Bronchial lymph node (tissue), 1 donor: ENCODE data around the genes FLNC and IRF5.

DNA sequence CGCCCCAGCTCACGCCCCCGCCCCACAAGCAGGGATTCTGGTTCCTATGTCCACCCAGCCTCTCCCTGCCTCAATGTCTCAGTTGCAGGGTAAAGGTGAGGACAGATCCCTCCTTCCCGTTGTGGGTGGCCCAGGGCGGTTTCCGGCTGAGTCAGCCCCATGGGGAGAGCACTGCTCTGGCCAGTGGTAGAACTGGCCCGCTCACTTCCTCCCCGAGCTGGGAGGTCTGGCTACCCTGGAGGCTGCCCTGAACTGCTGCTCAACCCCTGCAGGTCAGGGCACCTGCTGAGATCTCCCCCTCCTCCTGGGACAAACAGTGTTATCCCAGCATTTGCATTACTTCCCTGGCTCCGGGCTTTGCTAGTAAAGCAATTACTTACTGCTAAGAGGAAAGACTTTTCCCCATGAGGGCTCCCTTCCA lies 21.4 kb upstream of the IMPDH1 start:
- PRO-cap: no peak

DNA sequence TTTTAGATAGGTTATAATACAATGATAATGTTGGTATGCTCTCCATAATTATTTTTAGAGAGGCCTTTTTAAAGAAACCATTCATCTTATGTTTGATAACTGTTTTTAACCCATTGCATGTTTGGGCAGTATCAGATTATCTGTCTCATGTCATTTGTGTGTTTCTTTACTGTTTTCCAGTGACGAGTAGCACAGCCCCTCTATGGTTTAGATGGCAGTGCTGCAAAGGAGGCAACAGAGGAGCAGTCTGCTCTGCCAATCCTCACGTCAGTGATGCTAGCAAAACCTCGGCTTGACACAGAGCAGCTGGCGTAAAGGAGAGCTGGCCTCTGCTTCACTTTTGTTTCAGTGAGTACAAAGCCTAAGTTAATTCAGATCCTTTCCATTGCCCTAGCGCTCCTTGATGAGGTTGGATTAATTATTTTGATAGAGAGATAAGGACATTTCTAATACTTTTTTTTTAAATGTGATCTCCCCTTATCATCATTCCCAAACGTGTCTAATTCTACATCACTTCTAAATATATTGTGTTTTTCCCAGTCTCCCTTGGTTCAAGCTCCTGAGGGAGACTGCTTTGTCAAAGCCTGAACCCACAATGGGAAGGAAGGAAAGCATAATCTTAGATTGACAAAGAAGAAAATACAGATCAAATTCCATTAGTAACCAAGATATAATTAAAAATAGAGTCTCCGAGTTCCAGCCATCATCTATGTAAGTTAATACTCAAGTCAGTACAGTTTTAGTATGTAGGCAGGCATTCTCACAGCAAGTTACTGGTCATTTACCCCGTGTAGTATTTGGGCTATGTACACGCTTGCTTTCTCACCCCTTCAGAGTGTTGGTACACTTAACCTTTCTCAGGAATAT lies 80.2 kb upstream of the GARIN1A start:
- PRO-cap: no peak

- PRO-cap: no peak
Observed at GRCh38 chr7:128599453-128600232, 72.4 kb upstream of the GARIN1A start.

GRCh38 chr7:128775398-128775683 lies 253 bp downstream of the OPN1SW start:
- PRO-cap: no peak

GRCh38 chr7:128829851-128830262 lies 349 bp upstream of the FLNC start:
- PRO-cap: no peak

- PRO-cap: unidirectional peak, plus-strand start at chr7:128830304; unidirectional peak, plus-strand start at chr7:128830449; unidirectional peak, plus-strand start at chr7:128830511
Observed at GRCh38 chr7:128830263-128831161, at the start of gene FLNC. Gene FLNC, plus strand, starts transcription at chr7:128830406.

DNA sequence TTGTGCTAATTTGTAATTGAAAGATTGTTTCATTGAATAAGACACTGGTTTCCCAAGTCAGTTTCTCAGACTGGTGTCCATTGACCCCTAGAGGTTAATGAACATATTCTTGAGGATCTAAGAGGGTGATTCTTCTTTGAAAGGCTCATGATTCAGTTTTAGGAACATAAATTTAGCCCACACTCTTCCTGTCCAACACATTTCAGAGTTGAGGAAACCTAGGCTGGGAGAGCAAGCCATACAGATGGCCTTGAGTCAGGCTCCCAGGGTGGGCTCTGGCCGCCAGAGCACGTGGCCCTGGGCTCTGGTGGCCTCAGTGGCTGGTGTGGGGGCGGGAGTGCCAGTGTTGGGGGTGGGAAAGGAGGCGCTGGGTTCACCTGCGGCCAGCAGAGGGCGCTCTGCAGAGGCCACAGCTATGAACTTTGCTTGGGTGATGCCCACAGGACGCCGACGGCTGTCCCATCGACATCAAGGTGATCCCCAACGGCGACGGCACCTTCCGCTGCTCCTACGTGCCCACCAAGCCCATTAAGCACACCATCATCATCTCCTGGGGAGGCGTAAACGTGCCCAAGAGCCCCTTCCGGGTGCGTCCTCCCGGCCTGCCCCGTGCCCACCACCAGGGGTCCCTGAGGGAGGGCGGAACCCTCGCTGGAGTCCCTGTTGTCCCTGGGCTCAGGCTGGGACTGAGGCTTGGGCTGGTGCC lies 11.7 kb downstream of the FLNC start:
- PRO-cap: no peak

GRCh38 chr7:128844684-128845288 lies 14.6 kb downstream of the FLNC start:
- PRO-cap: no peak

GRCh38 chr7:128869854-128870504 lies 3.8 kb downstream of the ATP6V1FNB start:
- PRO-cap: no peak

DNA sequence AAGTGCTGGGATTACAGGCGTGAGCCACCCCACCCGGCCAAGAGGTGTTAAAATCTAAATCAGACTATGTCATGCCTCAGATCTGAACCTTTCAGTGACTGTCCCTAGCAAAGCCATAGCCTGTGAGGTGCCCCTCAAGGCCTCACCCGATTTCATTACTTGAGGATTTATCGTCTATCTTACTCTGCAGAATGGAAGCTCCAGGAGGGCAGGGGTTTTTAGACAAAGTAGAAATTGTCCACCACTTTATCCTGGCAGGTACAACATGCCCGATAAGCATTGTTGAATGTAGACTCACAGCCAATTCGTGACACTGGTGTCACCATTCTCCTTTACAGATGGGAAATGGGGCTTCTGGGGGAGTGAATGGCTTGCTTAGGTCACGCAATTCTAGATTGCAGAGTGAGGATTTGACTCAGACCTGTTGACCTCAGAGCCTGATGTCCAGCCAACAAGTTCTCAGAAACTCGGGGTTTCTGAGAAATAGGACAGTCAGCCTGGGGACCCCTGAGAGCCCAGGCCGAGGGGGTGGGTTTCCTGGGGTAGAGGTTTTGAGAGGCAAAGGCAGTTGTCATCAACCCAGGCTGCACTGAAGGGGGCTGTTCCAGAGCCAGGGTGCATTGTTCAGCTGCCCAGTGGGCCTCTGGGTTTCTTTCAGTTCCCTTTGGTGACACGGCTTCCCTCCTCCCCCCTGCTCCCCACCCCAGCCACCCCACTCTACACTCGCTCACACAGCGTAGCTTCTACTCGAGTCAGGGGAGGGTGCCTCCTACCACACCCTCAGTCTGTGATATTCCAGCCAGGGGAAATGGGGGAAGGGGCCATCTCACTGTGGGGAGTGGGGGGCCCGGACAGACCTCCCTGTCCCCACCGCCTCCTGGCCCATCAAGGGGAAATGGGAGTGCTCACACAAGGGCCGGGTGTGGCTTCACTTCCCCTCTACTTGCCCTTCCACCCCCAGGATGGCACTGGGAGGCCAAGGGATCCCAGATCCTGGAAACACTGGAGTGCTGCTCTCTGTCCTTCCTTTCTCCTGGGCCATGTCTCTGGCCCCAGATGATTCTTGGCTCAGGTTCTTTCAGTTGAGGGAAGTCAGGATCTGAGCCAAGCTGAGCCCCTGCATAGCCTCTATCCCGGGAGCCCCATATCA lies 3.0 kb upstream of the IRF5 start:
- PRO-cap: bidirectional peak, plus-strand start at position 746 of the sequence, minus-strand start at position 591 of the sequence

DNA sequence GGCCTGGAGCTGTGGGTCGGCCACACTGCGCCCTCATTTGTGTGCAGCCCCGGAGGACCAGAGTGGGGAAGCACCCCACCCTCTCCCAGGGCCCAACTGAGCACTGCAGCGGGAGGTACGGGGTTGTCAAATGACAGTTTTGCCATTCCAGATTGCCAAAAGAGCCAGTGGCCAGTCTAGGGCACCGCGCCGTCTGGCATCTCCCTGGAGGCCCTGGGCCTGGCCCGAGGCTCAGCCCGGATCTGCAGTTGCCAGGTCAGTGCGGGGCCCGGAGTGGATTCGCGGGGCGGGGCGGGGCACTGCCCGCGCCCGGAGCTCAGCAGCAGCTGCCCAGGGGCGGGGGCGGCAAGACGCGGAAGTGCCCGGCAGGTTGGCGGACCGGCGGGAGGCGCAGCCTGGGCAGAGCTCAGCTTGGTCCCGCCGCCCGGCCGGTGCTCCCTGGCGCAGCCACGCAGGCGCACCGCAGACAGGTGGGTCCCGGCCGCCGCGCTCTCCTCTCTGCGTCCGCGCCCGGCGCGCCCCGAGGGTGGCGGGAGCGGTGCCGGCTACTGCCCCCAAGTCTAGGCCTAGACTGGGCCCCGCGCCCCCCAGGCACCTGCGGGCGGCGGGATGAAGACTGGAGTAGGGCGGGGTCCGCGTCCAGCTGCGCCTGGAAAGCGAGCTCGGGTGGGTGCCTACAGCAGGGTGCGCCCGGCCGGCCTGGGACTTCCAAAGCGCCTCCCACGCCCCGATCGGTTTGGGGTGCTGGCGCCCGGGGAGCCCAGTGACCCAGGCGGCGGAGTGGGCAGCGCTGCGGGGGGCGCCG lies at the start of gene IRF5:
IRF5 (plus strand) TSS at position 348 of the 805 bp plus-strand sequence.
- PRO-cap: bidirectional peak, plus-strand start at position 402 of the sequence, minus-strand start at position 244 of the sequence

DNA sequence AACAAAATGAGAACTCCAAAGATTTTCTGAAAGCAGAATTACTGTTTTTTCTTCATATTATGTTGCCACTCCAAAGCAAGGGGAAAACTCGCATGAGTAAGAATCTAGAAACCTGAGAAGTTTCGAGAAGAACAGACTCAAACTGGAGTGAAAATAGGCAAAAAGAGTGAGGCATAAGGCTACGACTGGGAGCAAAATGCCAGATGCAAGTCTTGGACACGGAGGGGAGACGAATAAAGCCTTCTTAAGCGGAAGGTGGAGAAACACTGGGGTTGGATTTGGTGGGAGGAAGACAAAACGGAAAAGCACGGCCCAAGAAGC lies 911 bp downstream of the TNPO3 start:
- PRO-cap: no peak

GRCh38 chr7:129188052-129188233 lies 490 bp upstream of the SMO start:
- PRO-cap: no peak

DNA sequence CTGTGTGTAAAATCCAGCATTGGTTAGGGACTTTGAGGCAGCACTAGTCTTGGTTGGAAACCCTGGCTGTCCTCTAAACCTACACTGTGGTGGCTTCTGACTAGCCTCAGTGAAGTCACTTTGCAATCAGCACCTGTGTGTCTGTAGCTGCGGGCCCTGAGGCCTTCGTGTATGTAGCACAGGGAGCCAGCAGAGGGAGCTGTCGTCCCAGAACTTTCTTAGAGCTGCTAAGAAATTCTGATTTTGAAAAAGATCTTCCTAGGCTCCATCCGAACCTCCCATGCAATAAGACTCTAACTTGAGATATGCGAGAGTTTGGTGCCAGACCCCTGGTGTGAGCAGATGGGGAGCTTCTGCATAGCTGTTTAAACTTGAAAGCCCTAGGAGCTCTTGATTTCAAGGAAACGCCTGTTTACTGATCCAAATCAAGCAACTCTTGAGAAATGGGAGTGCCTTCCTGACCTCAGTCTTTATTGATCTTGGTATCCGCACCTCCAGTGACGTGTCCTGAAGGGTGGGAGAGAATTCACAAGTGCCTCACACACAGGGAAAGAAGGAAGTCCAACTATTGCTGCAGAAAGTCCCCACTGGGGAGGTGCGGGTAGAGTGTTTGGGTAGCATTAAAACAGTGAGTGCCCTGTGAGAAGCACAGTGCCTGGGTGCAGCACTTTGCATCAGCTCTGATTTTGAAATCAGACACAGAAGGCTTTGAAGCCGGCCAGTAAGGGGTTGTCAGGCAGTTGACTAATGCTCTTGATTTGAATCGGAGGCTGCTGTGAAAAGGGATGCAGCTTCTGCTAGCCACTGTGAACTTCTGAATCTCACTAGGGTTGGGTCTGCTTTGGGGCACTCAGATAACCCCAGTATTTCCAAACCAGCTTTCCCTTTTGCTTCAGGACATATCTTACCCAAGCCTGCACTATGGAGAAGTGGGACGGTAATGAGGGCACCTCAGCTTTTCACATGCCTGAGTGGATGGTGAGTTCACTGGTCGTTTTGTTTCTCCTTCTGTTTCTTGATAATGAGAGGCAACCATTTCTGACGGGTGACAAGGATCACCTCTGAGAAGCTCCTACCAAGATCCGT lies 66.3 kb upstream of the STRIP2 start:
- PRO-cap: unidirectional peak, plus-strand start at position 628 of the sequence

DNA sequence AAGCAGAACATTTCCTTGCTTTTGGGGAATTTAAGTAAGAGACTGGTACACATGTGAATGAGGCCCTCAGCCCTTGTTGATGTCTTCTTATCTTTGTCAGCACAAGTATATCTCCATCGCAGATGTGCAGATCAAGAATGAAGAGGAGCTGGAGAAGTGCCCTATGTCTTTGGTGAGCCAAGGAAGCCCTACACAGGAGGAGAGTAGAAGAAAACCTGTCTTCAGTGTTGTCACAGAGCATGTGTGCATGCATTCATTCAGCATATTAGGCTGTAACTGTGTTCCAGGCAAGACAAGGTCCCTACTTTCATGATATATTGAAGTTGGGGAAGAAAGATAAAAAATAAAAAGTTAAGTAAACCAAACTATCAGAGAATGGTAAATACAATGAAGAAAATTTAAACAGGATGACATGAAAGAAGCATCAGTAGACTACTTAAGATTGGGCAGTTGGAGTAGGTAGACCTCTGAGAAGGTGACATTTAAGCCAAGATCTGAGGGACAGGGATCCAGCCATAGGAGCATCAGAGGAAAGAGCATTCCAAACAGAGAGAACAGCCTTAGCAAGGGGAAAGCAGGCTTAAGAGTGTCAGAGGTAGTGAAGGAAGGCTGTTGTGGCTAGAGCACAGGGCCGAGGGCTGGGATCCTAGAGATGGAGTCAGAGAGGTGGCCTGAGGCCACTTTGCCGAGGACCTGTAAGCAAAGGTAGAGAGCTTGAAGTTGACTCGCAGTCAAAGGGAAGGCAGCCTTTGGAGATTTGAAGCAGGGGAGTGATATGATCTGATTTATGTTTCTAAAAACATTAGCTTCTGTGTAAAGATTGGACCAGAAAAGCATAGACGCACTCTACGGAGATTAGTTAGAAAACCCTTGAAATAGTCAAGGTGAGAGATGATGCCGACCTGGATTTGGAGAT lies 26.2 kb downstream of the STRIP2 start:
- PRO-cap: no peak

GRCh38 chr7:129847690-129848710 lies 104.8 kb downstream of the UBE2H start:
- PRO-cap: no peak

DNA sequence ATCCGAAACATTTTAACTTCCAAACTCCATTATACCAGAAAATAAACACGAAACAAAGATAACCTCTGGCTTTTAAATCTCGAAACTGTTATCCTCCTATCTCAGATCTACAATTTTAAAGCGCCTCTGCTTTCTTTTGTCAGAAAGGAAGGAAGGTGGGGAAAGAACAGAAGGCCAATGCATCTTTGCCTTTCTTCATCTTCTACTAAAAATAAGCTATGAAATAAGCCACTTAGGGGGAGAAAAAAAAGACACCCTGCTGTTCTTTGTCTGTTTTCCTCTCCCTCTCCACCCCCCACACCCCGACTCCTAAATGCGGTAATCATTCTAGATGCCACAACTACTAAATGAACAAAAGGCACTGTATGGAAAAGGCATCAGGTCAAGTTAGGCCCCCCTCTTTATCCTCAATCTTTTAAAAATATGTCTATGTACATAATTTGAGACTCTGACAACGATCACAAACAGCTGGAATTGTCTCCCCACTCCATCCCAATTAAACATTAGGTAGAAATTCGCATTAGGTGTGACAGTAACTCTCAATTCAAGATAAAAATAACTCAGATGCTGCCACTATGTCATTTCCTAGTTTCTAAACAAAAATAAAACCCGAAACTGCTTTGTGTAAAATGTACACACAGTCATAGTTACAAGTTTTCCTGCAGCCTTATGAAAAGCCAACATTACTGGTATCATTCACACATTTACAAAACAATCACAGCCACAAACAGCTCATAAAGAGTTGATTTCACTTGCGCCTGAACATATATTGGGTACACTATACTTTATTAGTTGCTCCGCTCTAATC lies 2.4 kb downstream of the UBE2H start:
- PRO-cap: unidirectional peak, plus-strand start at position 142 of the sequence; unidirectional peak, minus-strand start at position 207 of the sequence; bidirectional peak, plus-strand start at position 652 of the sequence, minus-strand start at position 498 of the sequence

- PRO-cap: no peak
Observed at GRCh38 chr7:129958409-129959325, 5.9 kb upstream of the UBE2H start.

GRCh38 chr7:130008600-130009462 lies 42.3 kb downstream of the ZC3HC1 start:
- PRO-cap: no peak

DNA sequence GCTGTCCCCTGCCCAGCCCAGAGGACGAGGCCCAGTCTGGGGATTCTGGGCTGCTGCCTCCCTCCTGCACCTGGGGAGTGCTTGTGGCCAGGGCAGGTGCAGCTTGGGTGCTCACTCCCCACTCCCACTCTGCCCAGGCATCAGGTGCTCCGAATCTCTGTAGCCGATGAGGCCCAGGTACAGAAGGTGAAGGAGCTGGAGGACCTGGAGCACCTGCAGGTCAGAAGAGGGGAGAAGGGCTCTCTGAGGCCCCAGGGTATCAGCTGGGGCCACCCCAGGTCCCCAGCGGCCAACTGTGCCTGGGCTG lies 620 bp downstream of the CPA1 start:
- PRO-cap: no peak